Metanephros (tissue), 2 donors: ENCODE measurements around the genes CSNK2A2, NDRG4 and SLC38A7.

DNA sequence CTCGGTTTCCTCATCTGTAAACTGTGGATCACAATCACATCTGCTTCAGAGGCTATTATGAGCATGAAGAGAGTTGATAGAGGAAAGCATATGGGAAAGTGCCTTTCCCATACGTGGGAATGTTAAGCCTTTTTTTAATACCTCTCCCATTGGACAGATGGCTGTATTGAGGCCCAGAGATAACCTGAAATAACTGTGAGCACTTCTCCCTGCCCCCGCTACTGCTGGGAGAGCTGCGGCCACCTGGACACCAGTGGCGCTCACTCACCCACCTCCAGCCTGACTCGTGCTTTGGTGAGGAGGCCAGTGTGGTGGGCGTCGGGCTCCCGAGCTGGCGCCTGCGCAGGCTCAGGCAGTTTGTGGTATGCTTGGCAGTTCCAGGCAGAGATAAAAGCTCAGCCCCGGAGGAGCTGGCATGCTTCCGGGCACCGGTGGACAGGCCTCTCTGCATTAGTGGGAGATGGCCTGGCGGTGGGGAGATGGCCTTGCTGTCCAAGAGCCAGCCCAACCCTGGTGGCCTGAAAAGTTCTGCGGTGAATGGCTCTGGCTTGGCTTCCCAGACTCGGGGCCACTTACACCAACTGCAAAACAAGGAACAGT is 4.0 kb downstream of the ADGRG1 start:
- RAMPAGE, long total RNA = no peak

- RAMPAGE, long total RNA = no peak
Measured at GRCh38 chr16:57634175-57634814, 5.9 kb downstream of the ADGRG1 start.

DNA sequence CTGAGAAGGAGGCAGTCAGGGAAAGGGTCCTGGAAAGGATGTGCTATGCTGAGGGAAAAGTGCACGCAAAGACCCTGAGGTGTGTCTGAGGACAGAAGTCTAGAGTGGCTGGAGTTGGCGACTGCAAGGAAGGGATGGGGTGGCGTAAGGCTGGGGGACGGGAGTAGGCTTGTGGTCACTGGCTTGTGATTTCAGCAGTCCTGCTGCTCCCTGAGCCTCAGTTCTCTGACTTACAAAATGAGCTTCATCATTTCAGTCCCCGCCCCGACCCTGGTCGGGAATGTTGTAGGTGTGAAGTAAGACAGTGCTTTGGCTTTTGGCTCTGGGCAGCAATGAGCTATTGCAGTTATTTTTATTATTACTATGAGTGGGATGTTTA is 8.5 kb downstream of the ADGRG1 start:
- RAMPAGE, long total RNA = no peak

- RAMPAGE, long total RNA = no peak
Measured at GRCh38 chr16:57805246-57805681, 3.0 kb upstream of the KIFC3 start.

- RAMPAGE, long total RNA = no peak
Measured at GRCh38 chr16:57826015-57827093, 24.1 kb upstream of the KIFC3 start.

- RAMPAGE, long total RNA = no peak
Measured at GRCh38 chr16:58047538-58048044, 22.0 kb downstream of the MMP15 start.

GRCh38 chr16:58125678-58126457 is 3.3 kb downstream of the CFAP20 start:
- RAMPAGE, long total RNA = no peak

DNA sequence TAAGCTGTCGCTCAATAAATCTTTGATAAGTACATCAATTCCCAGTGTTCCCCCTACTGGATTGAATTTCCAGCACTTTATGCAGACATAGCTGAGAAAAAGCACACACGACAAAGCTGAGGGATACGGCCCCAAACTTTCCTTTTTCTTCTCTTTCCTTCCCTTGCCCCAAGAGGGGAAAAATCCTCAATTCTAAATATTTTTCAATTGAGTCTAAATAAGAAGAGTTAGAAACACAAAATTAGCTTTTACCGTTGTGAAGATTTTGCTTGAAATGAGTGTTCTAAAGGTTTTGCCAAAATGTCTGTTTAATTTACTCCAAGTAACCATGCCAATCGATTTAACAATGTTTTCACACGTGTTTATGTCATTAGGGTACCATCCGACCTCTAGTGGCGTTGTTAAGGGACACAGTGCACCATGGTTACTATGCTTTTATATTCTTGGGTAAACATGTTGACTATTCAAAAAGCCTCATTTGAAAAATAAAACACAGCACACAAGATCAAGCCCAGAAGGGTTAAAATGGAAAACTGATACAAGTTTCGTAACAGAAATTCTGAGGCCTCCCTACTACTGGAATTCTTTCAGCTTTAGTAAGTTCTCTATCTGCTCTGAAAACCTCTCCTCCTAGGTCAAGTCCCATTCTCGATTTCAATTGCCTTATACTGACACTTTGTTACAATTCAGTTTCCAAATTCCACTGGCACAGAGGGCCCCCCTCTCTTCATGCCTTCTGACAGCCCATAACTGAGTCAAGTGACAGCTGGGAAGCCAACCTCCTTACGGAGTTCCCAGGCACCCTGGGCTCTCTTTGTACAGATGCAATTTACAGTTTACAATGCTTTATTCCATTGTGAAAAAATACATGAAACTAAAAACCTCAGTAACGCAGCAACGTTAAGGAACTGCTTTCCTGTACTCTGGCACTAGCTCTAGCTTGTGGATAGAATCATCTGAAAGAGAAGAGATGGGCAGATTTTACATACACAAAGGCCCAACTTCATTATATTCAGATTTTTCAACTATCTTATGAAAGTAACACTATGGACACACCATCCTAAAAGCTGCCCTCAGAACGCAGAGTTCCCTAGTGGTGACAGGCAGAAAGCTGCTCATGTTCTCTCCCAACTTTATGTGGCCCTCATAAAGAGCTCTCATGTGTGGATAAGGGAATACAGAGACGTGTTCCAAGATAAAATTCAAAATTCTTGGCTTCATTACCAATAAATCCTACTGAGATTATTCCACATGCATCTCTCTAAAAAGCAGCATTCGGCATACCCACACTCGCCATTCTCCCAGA is 2.0 kb downstream of the CFAP20 start:
- RAMPAGE, long total RNA = no peak

DNA sequence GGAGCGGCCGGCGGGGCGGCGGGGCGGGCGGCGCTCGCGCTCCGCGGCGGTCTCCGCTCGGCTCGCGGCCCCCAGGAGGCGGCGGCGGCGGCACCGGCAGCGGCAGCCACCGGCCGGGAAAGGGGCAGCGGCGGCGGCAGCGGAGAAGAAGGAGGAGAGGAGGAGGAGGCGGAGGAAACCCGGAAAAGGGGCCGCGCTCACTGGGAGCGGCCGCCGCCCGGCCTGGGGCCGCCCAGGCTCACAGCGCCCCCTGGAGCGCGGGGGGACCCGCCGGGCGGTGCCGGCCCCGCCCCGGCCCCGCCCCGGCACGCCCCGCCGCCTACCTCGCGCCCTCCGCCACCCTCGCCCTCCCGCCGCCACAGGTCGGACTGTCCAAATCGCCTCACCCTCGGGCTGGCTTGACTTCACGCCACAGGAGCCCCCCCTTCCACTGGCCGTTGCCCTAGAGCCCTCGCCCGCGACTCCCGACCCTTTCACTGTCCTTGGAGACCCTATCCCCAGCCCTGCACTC is at the start of gene CSNK2A2:
TSS of gene CSNK2A2 (minus strand) at position 159 of the 511 bp plus-strand sequence.
- RAMPAGE, long total RNA = no peak

GRCh38 chr16:58243384-58244204 is 6.1 kb upstream of the CCDC113 start:
- RAMPAGE, long total RNA = no peak

DNA sequence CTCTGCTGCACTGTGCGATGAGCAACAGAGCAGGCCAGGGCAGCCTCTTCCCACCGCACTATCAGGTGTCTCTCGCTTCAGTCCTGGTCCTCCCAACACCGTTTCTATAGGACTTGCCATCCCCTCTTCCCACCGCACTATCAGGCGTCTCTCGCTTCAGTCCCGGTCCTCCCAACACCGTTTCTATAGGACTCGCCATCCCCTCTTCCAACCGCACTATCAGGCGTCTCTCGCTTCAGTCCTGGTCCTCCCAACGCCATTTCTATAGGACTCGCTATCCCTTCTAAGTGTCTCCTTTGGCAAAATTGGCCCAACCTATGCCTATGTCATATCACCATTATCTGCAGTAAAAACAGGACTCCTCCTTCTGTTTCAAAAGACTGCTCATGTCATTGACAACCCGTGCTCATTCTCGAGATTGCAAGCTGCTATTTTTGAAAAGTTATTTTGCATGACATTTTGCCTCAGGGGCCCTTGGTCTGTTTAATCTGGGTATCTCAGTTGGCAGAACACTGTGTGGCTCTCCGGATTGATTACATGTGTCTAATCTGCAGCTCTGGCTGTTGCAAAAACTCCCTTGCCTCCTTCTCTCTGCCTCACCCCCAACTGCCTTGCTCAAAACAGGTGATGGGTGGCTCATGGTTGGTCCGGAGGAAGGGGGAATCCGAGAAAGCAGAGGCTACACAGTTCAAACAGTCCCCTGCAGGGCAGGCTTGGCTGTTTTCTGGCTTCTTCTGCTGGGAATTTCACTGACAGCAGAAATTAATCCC is 25.2 kb downstream of the GINS3 start:
- RAMPAGE, long total RNA = no peak

DNA sequence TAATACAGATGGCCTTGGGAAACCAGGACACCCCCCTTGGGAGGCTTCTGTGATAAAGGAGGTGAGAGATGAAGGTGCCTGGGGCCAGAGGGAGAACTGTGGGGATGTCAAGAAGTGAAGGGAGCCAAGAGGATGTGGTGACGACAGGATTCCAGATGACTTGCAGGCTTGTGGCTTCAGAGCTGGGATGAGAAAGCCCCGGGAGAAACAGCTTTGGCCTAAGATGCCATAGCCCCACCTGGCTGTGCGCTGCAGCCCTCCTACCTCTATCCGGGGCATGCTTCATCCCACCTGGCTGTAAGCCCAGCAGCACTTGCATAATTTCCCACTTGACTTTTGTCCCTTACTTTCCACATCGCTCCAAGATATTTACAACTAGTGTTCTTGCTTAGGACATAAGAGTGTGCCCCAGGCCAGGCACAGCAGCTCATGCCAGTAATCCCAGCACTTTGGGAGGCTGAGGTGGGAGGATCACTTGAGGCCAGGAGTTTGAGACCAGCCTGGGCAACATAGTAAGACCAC is 29.3 kb downstream of the GINS3 start:
- RAMPAGE, long total RNA = no peak

- RAMPAGE, long total RNA = no peak
Measured at GRCh38 chr16:58499539-58500323, at the start of gene NDRG4. TSS of gene NDRG4 (plus strand) at chr16:58500143.

DNA sequence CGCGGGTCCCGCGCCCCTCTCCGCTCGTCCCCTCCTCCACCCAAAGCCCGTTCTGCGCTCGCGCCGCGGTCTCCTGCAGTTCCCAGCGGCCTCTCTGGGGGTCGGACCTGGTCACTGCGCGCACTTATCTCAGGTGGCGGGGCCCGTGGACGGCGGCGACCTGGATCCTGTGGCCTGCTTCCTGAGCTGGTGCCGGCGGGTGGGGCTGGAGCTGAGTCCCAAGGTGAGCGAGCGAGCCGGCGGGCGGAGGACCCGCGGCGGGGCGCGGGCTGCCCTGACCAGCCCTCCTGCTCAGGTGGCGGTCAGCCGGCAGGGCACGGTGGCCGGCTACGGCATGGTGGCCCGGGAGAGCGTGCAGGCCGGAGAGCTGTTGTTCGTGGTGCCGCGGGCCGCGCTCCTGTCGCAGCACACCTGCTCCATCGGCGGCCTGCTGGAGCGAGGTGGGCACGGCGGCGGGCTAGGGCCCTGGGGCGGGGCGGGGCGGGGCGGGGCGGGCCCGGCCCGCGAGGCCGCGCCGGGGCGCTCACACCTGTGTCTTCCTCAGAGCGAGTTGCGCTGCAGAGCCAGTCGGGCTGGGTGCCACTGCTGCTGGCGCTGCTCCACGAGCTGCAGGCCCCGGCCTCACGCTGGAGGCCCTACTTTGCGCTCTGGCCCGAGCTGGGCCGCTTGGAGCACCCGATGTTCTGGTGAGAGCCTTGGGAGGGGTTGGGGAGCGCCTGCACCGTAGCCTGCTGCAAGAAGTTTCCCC is 515 bp downstream of the SETD6 start:
- RAMPAGE, long total RNA = no peak

- RAMPAGE, long total RNA = no peak
Measured at GRCh38 chr16:58516786-58517521, 1.6 kb downstream of the SETD6 start.

GRCh38 chr16:58543559-58543991 is 28.3 kb downstream of the SETD6 start:
- RAMPAGE, long total RNA = no peak

DNA sequence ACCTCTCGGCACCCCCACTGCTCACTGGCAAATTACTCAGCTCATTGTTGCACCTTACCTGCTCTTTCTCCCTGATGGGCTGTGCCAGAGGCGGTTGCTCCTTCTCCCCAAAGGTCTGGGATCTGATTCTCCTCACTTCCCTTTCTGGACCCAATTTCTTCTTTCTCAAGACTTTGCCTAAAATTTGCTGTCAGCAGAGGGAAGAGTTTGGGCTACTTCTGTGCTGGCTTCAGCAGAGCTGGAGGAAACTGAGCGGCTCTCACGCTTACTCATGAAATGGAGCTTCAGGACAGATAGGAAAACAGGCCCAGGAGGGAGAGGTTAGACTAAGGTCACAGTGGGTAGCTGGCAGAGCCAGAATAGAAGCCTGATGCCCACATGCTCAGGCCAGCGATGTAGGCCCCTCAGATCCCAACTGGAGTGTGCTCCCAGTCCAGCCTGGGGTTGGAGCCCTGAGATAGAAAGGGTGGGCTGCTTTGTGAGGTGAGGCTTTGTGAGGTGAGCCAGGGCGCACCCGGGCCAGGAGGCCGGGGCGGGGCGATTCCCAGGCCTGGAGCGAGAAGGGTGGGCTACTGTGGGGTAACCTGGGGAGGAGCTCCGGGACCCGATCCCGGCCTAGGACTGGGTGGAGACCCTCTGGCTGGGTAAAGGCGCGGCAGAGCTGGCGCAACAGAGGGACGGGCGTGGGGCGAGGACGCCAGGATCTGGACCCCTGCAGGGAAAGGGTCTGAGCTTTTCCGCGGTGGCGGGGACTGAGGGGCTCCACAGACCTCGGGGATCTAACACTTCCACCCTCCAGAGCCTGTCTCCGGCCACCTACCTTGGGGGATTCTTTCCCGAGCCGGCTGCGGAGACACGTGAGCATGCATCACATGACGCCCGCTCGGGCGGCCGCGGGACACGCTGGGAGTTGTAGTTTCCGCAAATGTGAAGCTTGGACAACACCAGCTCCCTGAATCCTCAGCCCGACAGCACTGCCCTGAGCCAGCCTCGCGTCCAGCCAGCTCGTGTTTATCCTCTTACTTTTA is at the start of gene SLC38A7:
TSS of gene SLC38A7 (minus strand) at position 874 of the 1,028 bp plus-strand sequence.
- RAMPAGE, long total RNA = no peak

- RAMPAGE, long total RNA = no peak
Measured at GRCh38 chr16:58730768-58731080, 3.4 kb downstream of the GOT2 start.

- RAMPAGE, long total RNA = no peak
Measured at GRCh38 chr16:60259675-60260027, 1525.5 kb upstream of the GOT2 start.

DNA sequence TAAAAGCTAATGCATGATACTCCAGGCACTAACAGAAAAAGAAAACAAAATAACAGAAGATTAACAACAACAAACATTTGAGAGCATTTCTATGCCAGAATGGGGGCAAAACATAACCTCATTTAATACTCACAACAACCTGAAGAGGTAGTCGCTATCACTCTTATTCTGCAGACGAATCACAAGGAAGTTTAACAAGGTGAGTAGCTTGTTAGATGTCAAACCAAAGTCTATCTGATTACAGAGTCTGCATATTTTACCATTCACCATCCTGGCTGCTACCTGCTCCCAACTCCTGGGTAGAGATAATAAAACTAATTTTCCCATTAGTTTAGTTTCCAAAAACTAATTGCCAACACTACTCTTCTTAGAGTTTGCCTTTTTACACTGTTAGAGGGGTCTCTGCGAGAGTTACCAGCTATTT is 904.8 kb downstream of the CDH11 start:
- RAMPAGE, long total RNA = no peak